GM06990 (cell line): Measurements from ENCODE around the genes GABRA4 and COMMD8.

DNA sequence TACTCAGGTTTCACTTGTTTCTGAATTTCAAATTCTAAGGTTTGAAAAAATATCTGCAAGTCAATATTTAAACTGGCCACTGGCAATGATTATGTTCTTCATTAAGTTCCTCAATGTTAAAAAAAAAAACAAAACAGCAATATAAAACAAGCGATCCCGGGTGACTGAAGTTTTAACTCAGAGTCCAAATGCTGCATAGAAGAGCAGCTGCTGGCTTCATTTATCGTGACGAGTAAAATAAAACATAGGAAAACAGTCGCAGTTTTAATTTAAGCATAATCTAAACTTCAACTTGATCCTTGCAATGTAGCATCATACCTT, 128.8 kb downstream of the RBM47 start:
- RRBS, result no CpG with 5 or more reads among the region's 5 CpGs

DNA sequence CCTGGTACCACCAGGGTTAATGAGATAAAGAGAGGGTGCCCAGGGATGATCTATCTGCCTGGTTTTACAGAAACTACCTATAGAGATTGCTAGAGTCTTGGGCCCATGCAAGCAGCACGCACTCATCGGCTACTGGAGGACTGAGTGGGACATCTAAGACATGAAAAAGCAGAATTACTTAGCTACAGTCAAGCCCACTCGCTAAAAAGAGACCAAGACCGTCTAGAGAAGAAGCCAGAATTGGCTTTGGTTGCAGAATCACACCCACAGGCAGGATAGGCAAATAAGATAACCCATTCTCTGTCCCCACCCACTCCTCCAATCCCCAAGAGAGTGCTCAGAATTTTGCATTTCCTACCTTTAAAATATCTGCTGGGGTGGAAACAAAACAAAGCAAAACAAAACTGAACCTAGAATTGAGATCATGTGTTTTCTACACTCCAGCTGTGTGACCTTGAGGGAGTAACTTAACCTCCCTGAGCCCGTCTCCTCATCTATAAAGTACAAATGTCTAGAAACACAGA, 114.4 kb downstream of the RBM47 start:
- RRBS, result no CpG with 5 or more reads among the region's 5 CpGs

GRCh38 chr4:40554570-40555061, 75.0 kb downstream of the RBM47 start:
- RRBS, result no CpG with 5 or more reads among the region's 12 CpGs

- RRBS, result no CpG with 5 or more reads among the region's 1 CpG
These were observed 1.3 kb upstream of the RBM47 start for GRCh38 chr4:40631097-40631307.

GRCh38 chr4:40672419-40673454, 43.1 kb upstream of the RBM47 start:
- RRBS, result no CpG with 5 or more reads among the region's 18 CpGs

GRCh38 chr4:41255765-41256558, 766 bp upstream of the UCHL1 start:
- RRBS, result no CpG with 5 or more reads among the region's 12 CpGs

- RRBS, result 11% methylated on average over 68 of the region's 116 CpGs
These were observed 103.8 kb downstream of the UCHL1 start for GRCh38 chr4:41360235-41361175.

GRCh38 chr4:41437191-41437509, 100.8 kb upstream of the LIMCH1 start:
- RRBS, result no CpG with 5 or more reads among the region's 1 CpG

DNA sequence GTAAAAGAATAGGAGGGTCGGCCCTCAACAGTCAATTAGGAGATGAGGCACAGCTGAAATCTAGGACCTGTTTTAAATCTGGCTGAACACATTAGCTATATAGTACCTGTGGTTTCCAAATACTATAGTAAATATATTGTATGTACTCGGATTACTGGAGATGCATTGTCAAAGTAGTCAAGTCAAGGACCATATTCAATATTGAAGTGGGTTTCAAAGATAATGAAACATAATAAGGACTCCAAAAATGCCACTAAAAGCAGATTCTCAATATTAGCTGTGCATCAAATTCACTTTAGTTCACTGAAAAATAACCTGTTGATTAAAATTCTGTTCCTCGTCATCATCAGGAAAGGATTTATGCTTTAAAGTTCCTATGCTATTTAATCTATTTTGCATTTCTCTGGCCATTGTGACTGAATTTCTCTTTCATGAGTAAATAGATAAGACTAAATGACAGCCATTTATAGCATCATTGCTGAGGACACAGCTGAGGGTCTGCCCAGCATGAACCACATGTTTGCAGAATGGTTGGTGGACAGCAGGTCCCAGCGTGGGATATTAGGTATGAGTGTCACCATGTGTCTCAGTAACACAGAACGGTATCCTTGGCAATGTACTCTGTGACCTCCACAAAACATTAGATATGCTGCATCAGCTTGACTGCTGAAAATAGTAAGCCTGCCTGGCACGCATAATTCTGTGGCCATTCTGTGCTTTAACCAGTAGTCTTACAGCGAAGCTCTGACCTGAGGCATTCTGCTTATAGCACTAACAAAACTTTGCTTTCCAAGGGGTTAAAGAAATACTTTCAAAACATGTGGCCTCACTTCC, 31.8 kb downstream of the LIMCH1 start:
- RRBS, result no CpG with 5 or more reads among the region's 7 CpGs

DNA sequence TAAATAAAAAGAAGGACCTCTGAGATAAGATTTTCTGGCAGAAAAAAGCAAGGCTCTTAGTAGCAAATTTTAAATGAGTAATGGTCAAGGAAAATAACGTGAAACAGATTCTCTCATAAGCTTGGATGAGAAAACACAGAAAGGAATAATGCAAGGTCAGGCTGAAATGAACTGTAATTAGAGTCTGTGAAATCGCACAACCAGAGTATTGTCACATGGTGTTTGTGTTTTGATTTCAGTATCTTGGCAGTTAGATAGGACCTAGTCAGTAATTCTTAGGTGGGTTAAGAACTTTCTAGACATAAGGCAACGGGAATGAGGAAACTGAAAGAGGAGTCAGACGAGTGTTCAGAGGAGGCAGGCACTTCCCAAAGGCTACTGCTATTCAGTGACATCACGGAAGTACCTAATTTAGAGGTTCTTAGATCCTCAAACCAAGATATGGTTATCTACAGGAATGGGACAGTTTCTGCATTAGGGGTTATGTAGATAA, 34.6 kb downstream of the LIMCH1 start:
- RRBS, result no CpG with 5 or more reads among the region's 5 CpGs

DNA sequence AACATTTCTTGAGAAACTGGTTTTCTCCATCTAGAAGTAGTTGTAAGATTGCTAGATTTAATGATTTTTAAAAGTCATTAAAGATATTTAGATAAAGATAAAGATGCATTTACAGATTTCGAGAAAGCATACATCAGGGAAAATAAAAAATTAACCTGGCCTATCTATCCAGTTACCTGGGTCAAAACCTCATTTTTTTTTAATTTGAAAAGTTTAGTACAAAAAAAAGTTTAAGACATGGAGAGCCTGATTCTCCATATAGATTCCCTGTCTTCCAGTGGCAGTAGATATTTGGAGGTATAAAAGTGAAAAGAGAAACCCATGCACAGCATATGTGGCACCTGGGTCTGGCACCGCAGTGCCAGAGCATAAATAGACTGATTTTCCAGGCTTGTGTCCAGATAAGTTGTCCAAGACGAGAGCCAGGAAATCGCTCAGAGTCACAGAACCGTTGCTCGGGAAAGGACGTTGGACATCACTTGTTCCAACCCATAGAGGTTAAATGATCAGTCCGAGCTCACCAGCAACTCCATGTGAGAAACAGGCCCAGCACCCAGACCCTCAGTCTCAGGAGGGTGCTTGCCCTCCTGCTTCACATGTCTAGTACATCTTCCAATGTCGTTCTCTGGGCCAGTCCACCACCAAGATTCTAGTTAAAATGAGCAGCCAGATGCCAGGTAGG, 92.1 kb downstream of the PHOX2B start:
- RRBS, result no CpG with 5 or more reads among the region's 9 CpGs

DNA sequence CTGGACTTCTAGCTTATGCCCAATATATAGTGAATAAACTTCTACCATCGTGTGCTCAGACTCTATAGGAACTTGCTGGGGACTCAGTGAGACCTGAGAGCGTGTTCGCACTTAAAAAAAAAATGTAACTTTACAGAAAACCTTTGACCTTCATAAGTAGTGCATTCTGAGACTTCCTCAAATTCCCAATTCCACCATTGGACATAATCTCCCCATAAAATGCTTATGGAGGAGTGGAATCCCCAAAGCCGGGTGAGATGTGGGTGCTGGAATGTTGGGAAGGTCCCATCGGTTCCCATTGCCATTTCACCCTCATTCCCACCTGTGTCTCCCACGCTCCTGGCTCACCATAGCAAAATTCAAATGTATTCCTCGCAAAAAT, 63.9 kb downstream of the PHOX2B start:
- RRBS, result no CpG with 5 or more reads among the region's 7 CpGs

GRCh38 chr4:41824833-41825339, 76.4 kb upstream of the PHOX2B start:
- RRBS, result no CpG with 5 or more reads among the region's 3 CpGs

- RRBS, result no CpG with 5 or more reads among the region's 11 CpGs
These were observed 1.2 kb upstream of the TMEM33 start for GRCh38 chr4:41933894-41934479.

DNA sequence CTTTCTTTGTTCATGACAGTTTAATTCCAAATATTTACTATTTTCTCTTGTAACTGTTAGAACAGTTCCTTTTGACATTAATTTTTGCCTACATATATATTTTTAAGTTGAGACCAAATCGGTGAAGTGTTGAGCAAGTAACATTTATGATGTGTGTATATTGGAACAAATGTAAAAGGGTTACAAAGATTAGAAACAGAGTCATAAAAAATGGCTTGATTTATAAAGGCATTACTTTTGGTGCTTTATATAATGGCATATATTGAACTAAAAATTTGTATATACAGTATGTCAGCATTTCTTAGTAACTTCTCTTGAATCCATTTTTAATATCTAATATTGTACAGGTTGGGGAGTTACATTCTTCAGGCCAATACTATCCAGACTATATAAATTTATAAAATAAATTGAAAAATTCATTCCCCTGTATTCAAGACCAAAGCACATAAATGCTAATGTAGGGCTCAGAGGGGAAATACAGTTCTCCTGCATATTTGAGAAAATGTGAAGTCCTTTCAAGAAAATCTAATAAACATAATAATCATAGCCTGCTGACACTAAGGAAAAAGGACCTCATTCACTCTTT, 21.9 kb upstream of the DCAF4L1 start:
- RRBS, result no CpG with 5 or more reads among the region's 1 CpG

- RRBS, result no CpG with 5 or more reads among the region's 5 CpGs
These were observed 52.9 kb downstream of the SLC30A9 start for GRCh38 chr4:42043085-42043779.

DNA sequence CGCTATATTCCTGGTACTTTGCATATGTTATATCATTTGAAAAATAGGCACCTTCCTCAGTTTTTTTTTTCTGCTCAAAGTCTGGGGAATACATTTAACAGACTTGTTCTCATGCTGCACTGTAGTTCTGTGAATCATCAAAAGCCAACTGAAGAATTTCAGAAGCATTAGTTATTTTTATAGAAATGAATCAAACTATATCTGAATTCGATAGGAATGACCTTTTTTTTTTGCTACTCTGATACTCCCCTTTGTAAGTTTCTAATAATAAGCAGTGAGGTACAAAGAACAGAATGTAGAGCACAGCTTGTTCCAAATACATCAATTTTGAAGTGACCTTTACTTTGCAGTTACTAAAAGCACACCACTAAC, 91.4 kb upstream of the GNPDA2 start:
- RRBS, result no CpG with 5 or more reads among the region's 2 CpGs

- RRBS, result 70% methylated on average over 5 of the region's 59 CpGs
These were observed at the start of gene GABRA4 for GRCh38 chr4:46993287-46994089. TSS of gene GABRA4 (minus strand) at chr4:46993581.

DNA sequence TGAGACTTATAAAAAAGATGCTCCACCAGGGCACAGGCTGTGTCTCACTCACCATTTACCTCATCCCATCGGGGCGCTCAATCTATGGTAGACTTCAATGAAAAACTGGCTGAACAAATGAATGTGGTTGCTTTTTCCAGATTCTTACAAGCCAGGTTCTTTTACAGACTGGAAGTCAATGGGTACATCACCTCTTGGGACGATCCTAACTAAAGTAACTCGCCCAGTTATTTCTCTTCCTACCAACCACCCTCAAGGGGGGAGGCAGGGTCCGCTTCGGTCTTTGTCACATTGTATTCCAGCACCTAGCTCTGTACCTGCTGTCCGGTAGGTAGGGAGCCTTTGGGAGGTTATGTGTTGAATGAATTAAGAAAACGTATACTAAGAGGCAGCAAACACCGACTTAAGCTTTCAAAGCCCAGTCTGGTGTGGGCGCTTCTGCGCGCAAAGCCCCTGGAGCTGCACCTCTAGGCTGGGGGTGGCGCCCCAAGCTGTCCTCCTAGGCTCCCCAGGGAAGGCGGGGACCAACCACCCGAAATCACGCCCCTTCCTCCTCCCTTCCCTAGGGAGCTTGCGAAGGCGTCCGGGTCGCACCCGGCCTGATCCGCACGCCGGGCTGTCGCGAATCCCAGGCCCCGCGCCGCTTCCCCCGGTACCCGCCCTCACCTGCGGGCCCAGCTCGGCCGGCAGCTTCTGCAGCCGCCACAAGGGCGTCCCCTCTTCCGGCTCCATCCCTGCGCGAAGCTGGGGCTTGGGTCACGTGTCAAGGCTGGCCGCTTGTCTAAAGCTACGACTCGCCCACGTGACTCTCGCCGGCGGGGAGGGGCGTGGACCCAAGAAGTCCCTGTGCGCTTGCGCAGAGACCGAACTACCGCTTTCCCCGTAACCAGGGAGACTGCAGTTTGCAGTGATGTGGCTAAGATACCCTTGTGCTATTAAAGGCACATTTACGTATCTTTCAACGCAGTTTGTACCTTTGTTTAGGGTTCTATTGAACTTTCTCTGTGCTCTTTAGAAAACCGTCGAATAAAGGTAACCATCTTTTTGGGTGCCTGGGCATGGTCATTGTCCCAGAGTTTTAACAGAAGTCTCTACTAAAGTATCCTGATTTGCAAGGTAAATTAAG, at the start of gene COMMD8:
Gene COMMD8, minus strand, starts transcription at position 783 of the 1,126 bp plus-strand sequence.
- RRBS, result 4% methylated on average over 17 of the region's 57 CpGs

- RRBS, result no CpG with 5 or more reads among the region's 1 CpG
These were observed 5.5 kb downstream of the NIPAL1 start for GRCh38 chr4:48022174-48022394.